Neuron (in vitro differentiated cells): ENCODE data around the genes MTARC2 and HLX.

GRCh38 chr1:216627227-216627891, 95.9 kb downstream of the ESRRG start:
- PRO-cap, result no peak

DNA sequence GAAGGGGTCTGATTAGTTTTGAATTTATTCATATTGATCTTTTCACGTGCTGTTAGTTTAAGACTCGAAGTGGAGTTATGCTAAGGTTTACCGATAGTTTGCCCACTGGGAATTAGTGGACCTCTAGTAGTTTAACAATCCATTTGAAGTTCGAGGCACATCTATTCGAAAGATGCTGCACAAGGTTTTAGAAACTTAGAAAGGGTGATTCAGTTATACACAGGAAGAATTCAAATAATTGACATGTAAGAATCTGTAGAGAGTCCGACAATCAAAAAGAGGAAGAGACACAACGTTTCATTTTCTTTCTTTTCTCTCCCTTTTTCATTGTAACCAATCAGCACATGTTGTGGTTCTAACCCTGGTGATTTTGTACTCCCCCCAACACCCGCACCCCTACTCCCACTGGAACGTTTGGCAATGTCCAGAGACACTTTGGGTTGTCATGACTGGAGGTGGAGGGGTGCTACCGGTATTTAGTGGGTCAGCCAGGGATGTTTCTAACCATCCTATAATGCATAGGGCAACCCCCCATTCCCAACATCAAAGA, 4.9 kb downstream of the TGFB2 start:
- PRO-cap, result no peak

DNA sequence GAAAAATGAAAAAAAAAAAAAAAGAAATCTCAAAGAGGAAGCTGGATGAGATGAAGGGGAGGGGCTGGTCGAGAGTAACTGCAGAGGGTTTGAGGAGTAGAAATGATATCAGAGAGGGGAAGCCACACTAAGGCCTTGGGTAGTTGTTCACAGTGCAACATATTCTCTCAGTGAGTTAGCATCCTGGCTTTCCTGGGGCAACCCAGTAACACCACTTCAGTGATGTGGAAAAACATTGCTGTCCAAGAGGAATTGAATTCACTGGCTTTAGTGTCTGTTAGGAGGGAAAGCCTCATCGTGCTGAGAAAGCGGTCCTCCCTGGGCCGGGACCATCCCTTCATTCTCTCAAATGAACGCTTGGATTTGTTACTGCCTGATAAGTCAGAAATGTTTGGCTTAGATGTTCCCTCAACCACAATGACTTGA, 12.1 kb downstream of the TGFB2 start:
- PRO-cap, result no peak

- PRO-cap, result no peak
Measured at GRCh38 chr1:218473520-218474086, 128.5 kb downstream of the TGFB2 start.

GRCh38 chr1:218480149-218480566, 135.0 kb downstream of the TGFB2 start:
- PRO-cap, result no peak

DNA sequence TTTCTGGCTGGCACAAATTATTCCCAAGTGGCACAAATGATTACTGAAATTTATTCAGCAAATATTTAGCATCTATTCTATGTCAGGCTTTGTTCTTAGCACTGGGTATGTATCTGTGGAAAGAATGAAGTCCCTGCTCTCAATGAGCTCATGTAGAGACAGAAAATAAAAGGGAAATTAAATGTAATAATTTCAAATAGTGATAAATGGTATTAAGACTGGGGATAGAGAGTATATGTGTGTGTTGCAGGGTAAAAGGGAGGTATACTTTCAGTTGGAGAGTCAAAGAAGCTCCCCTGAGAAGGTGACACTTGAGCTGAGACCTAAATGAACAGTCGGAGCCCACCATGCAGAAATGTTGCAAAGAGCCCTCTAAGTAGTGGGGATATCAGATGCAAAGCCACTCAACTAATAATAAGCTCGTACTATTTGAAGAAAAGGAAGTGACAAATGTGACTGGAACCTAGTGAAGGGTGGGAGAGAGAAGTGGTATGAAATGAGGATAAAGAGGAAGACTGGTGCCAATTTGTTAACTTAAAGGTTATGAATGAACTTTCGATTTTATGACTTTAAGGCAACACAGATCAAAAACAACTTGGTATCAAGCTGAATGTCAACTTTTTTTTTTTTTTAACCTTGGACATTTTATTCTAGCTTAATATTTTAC, 14.5 kb downstream of the LYPLAL1 start:
- PRO-cap, result no peak

- PRO-cap, result no peak
Measured at GRCh38 chr1:219488149-219488593, 124.7 kb downstream of the ZC3H11B start.

- PRO-cap, result no peak
Measured at GRCh38 chr1:219740650-219740991, 127.7 kb upstream of the ZC3H11B start.

DNA sequence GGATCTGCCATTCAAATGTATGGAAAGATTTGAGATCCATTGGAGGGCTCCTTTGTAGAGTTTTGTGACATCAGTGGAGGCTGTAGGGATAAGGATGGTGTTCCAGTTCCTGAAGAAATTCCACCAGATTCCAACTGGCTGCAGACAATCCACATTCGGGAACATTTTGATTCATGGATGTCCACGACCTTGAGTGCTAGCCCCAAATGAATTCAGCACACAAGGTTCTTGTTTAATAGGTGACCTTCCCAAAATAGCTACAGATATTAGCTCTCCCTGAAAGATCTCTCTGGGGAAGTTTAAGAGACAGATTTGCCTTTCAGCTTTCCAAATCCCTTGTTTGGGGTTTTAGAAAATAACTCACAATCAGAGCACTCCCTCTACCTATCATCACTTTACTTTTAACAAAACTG, 128.4 kb upstream of the ZC3H11B start:
- PRO-cap, result no peak

- PRO-cap, result unidirectional peak, plus-strand start at chr1:219927755; unidirectional peak, plus-strand start at chr1:219927875; bidirectional peak, plus-strand start at chr1:219928108, minus-strand start at chr1:219927996
Measured at GRCh38 chr1:219927621-219928382, 555 bp downstream of the SLC30A10 start.

DNA sequence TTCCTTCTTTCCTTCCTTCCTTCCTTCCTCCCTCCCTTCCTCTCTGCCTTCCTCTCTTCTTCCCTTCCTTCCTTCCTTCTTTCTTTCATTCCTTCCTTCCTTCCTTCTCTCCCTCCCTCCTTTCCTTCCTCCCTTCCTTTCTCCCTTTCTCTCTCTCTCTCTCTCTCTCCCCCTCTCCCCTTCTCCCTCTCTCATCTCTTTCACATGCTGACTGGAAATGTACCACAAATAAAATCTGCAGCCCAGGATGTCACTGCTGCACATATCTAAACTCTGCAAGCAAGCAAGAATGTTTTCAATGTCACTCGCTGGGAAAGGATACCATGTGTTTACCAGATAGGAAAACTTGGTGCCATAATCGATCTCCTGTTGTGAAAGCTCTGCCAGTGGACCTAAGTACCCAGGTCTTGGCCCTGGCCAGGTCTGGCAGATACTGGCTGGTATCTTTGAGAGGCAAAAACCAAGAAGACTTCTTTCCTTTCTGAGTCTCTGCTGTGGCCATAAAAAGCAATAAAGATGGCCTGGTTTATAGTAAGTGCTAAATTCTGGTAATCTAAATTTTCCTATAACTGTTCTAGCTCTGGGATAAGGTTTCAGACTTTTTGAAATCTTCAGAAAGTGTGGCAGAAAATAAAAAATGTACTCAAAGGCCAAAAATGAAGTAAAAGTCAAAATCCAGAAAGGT, 13.3 kb upstream of the SLC30A10 start:
- PRO-cap, result no peak

DNA sequence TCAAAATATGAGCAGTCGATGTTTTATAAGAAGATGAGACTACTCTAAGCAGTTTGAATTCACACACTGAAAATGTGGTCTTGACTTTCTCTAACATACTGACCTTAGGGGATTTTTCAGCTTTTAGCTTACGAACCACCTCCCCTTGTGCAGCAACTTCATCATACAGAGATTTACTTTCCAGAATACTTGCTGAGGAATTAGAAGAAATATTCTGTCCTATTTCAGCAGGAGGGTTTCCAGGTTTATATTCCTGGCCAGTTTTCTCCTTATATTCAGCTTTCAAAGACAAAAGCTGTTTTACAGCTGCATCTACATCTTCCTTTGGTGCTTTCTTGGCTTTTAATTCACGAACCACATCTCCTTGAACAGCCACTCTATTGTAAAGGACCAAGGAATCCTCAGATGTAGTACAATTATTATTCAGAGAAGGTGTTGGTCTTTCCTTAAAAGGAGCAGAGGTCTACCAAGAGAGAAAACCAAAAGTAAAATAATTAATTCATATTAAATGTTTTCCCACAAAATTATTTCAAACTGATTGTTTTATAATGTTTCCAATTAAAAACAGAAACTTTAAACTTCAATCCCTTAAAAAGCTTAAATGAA, 49.3 kb downstream of the EPRS1 start:
- PRO-cap, result no peak

- PRO-cap, result no peak
Measured at GRCh38 chr1:220206598-220207178, 65.6 kb downstream of the RAB3GAP2 start.

DNA sequence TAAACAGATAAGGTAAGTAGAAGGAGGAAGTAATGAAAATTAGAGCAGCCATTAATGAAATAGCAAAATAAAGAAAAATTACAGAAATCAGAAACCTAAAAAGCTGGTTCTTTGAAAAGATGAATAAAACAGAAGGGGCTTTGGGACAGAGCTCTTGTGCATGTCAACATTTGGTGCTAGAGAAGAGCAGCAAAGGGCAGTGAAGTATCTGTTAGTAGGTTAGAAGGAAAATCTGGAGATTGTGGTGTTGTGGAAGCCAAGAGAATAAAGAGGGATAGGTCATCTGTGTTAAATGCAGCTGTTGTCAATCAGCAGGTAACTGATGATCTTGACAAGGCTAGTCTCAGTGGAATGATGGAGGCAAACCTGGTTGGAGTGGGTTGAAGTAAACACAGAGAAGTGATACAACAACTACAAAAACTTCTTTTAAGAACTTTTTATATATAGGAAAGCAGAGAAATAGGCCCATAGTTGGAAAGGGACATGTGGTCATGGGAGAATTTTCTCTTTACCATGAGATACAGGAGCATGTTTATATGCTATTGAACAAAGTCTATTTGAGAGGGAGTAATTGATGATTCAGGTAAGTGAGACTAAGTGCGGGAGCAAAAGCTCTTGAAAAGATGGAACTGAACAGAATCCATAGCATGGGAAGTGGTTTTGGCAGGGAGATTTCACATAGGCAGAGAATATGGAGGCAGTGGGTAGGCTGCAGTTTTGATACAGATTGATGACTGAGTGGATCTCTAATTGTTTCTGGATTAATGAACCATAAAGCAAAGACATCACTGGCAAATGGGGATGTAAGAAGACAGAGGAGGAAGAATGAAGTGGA, 31.3 kb downstream of the MARK1 start:
- PRO-cap, result no peak

DNA sequence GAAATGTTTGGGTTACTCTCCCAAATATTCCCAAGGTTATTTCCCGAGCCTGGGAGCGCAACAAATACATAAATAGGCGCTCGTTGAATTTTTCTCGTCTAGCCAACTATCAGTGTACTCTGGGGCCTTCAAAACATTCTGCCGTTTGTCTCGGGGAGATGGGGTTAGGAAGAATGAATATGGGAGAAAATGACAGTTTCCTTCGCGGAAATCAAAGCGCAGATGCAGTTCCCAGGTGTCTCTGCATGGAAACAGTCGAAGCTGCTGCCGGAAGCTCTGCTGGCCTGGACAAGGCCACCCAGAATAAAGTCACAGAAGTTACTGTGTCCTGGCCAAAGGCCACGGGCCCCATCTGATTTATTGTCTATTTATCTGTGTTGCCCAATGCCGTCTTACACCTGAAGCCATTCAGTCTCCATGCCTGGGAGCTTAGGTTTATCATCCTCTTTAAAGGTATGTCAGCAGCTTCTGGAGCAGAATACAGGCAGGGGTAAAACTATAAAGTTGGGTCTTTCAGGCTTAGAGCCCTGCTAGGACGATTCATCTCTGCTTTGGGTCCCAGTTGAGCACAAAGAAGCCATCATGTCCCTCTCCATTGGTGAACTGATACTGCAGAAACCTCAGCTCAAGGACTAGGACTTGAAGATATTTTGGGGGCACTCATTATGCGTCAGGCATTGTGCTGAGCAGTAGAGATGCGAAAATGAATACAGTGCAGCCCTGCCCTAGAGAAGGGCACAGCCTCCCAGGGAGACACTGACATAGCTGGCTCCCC, 1.2 kb downstream of the C1orf115 start:
- PRO-cap, result no peak

DNA sequence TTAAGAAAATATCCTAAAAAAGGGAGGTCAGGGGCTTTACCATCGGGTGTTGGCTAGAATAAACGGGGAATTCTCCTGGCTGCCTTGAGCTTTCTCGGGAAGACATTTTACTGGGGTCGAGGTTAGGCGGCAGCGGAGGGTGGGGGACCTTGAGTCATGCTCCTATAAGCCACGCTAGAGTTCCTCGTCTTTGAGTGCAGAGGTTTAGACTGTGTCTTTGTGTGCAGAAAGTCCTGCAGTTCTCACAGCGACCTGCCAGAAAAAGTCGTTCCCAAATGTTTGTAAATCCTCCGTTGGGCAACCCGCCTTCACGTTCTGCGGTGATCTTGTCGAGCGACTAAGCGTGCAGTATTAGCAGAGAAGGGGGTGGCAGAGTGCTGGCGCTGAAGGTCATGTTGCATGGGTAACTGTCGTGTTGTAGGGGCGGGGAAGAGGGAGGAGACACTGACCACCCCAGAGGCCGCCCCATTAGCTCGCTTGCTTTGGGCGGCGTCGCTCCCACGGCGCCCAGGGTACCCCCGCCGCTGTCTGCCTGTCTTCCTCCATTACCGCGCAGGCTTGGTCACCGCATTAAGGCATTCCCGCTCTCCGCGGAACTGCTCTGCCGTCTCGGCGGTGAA, at the start of gene MTARC2:
Gene MTARC2, plus strand, starts transcription at position 544 of the 620 bp plus-strand sequence.
- PRO-cap, result bidirectional peak, plus-strand start at position 545 of the sequence, minus-strand start at position 379 of the sequence

GRCh38 chr1:220748399-220748973, 364 bp downstream of the MTARC2 start:
- PRO-cap, result no peak

DNA sequence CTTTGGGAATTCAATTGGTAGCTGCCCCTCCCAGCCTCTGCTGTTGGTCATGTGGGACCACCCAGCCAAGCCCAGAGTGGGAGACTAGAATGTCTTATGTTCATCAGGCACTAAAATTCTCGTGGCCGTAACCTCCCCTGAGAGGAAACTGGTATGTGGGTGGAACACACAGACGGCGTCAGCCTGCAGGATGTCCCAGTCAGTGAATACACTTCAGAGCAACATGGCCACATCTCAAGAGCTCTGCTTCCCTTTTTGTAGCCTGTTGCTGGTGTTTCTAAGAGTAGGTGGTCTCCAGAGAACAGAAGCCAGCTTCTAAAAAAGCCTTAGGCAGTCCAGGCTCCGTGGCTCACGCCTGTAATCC, 16.0 kb upstream of the MTARC1 start:
- PRO-cap, result no peak

- PRO-cap, result no peak
Measured at GRCh38 chr1:220879054-220879269, 281 bp upstream of the HLX start.

DNA sequence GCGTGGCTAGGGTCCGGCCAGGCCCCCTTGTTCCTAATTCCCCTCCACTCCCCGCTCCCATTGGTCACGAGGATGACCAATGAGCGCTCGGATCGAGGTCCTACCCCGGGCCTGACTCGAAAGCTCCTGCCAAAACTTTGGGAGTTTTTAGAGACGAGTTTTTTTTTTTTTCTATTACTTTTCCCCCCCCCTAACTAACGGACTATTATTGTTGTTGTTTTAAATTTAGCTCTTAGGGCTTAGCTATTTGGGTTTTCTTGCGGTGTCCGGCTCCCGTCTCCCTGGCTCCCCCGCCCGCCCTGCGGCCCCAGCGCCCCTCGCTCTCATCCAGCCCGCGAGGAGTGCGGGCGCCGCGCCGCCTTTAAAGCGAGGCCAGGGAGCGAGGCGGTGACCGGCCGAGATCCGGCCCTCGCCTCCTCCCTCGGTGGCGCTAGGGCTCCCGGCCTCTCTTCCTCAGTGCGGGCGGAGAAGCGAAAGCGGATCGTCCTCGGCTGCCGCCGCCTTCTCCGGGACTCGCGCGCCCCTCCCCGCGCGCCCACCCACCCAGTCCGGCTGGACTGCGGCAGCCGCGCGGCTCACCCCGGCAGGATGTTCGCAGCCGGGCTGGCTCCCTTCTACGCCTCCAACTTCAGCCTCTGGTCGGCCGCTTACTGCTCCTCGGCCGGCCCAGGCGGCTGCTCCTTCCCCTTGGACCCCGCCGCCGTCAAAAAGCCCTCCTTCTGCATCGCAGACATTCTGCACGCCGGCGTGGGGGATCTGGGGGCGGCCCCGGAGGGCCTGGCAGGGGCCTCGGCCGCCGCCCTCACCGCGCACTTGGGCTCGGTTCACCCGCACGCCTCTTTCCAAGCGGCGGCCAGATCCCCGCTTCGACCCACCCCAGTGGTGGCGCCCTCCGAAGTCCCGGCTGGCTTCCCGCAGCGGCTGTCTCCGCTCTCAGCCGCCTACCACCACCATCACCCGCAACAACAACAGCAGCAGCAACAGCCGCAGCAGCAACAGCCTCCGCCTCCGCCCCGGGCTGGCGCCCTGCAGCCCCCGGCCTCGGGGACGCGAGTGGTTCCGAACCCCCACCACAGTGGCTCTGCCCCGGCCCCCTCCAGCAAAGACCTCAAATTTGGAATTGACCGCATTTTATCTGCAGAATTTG, at the start of gene HLX:
Gene HLX, plus strand, starts transcription at position 174 of the 1,147 bp plus-strand sequence.
- PRO-cap, result no peak